Measurements from ENCODE around the gene ZBTB48.

DNA sequence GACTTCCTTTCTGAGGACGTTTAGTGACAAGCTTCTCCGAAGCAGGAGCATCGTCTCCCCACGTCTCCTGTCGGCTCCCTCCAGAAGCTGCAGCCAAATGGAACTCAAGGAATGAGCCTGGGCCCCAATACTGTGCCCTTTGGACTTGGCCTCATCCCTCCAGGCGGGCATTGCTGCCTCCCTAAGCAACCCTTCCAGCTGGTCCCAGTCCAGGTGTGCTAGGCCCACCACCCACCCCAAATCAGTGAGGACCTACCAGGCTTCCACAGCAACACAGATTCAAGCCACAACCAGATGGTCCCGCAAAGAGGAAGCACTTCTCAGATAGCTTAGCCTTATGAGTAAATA is 33.0 kb downstream of the ACOT7 start:
- PRO-cap, result no peak

DNA sequence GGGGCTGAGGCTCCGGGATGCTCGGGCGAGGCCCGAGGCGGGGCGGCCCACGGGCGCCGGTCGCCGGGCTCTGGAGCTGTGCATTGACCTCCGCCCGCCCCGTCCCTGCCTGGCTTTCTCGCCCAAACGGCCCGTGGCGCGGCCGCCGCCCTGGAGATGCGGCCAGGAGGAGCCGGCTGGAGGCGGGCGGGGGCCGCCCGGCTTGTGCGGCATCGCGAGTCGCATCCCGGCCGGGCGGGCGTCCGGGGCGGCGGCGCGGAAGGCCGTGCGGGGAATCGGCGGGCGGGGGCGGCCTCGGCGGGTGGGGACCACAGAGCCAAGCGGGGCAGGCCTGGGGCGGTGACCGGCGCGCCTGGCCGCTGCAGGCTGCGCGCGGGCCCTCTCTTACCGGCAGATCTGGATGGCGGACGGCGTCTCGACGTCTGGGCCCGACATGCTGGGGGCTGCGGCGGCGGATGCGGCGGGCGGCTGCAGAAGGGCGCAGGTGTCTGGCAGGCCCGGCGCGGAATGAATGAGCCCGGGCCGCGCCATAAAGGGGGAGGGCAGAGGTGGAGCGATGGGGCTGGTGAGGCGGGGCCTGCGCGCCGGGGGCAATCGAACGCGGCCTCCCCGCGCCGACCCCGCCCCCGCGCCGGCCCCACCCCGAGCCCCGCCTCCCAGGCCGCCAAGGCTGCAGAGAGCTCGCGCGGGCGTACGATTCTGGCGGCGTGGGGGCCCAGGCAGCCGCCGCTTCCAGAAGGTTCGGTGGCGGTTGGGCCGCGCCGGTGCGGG is 513 bp downstream of the ACOT7 start:
- PRO-cap, result bidirectional peak, plus-strand start at position 696 of the sequence, minus-strand start at position 509 of the sequence

- PRO-cap, result no peak
Measured at GRCh38 chr1:6451560-6452144, 14.3 kb downstream of the TNFRSF25 start.

- PRO-cap, result no peak
Measured at GRCh38 chr1:6485324-6486453, 5.8 kb downstream of the PLEKHG5 start.

DNA sequence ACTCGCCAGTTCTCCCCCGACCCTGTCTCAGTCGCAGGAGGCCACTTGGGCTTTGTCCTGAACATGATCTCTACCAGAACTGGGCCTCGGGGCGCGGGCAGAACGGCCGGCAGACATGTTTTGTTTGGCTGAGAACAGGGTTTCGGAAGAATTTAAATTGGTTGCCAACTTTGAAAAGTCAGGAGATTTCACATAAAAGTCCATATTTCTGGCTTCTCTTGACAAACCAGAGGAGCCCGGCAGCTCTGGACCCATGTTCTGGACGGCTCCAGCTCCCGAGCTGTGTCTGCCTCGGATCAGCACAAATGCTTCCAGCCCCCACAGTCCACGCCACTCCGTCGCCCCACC is 9.4 kb upstream of the PLEKHG5 start:
- PRO-cap, result no peak

GRCh38 chr1:6528947-6529327 is 25.4 kb downstream of the NOL9 start:
- PRO-cap, result no peak

- PRO-cap, result unidirectional peak, plus-strand start at chr1:6580007
Measured at GRCh38 chr1:6579314-6580333, at the start of gene ZBTB48. TSS of gene ZBTB48 (plus strand) at chr1:6579994.

DNA sequence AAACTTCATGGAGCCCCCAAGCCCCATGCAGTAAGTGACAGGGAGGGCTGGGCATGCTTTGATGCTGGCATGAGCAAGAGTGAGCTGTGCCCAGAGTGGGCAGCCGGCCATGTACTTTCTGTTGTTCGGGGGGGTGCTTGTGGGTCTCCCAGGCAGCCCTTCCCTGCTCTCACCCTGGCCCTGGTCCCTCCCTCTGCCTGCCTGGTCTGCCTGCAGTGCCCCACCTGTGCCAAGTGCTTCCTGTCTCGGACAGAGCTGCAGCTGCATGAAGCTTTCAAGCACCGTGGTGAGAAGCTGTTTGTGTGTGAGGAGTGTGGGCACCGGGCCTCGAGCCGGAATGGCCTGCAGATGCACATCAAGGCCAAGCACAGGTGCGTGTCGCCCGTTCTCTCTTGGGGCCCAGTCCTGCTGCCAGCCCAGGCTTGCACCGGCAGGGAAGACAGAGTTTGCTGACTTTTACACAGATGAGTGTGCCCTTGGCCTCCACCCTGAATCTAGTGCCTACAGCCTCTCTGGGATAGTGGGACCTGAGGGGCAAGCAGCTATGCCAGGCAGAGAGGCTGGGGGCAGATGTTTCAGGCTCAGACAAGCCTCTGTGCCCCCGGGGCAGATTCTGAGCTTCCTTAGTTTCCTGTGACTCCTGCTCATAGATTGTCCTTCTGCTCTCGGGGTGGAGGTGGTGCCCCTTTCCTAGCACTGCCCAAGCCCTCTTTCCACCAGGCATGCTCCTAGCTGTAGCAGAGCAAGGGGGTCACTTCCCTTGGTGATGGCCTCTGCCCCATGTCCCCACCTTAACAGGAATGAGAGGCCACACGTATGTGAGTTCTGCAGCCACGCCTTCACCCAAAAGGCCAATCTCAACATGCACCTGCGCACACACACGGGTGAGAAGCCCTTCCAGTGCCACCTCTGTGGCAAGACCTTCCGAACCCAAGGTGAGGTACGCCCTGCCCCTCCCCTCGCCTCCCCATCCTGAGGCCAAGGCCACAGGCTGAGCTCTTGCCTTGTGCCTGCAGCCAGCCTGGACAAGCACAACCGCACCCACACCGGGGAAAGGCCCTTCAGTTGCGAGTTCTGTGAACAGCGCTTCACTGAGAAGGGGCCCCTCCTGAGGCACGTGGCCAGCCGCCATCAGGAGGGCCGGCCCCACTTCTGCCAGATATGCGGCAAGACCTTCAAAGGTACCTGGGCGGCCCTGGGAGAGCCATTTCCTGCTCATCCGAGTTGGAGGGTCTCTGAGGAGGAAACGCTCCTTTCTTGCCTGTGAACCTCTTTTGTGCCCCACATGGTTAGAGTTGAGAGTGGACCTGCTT is 7.9 kb downstream of the ZBTB48 start:
- PRO-cap, result no peak

DNA sequence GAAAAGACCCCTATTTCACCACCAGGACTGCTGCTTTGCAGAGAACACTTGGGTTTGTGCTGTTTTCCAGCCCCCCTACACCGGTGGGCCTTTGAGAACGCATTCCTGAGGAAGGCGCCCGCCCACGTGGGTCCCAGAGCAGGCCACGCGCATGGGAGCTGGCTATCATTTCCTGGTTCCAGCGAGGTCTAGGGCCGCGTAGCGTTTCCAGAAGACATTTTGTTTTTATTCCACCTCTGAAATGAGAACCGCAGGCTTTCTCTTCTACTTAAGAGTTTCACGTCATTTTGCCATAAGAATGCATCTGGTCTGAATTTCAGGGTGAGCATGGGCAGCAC is 1.2 kb upstream of the KLHL21 start:
- PRO-cap, result no peak

- PRO-cap, result no peak
Measured at GRCh38 chr1:6633710-6634419, 9.2 kb downstream of the THAP3 start.

GRCh38 chr1:6662644-6663279 is 38.1 kb downstream of the THAP3 start:
- PRO-cap, result no peak

DNA sequence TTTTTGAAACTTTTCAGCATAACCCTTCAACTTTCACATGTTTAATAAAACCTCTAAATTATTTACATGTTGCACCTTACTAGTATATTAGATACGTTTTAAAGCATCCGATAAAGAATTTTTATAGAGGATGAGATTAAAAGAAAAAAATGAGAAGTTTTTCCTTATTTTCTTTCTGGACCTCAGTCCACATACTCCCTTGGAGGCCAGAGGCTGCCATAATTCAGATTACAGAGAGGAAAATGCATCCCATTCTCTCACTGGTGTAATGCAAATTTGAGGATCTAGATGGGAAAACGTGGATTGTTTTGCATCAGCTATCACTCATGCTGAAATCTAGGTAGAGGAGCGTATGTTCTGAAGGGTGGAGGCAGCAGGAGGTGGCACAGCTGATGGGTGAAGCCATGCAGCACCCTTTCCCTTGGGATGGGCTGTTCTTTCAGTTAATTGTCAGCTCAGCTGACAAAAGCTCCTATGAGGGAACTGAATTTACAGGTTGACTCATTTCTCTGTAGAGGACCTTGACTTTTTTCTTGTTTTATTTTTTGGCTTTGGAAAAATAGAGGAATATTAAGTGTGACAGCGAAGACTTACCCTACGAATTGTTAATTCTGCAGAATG is 41.7 kb downstream of the CAMTA1 start:
- PRO-cap, result no peak

DNA sequence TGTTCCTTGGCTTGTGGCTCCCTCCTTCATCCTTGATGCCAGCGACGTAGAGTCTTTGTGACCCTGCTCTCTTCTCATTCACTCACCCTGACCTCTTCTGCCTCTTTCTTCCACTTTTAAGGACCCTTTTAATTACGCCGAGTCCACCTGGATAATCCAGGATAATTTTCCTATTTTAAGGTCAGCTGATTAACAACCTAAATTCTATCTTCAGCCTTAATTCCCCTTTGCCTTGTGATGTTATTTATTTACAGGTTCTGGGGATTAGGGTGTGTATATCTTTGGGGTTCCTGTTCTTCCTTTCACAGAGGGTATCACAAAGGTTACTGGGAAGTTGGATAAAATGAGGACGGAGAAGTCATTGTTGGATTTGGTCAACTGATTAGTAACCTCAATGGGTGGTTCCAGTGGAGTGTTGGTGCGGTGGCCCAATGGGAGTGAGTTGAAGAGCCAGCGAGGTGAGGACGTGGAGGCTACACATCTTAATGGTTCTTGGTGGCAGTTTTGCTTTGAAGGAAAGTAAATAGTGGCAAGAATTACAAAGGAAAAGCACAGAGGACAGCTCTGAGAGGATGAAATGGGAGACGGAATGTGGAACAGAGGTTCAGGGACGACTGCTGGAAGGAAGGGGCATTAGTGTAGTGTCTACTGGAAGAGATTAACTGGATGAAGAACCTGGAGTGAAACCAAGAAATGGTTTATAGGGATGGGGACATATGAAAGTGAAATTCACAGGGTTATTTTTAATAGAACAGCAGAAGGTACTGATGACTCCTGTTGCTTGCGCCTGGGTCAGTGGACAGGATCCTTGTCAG is 56.0 kb downstream of the CAMTA1 start:
- PRO-cap, result no peak

DNA sequence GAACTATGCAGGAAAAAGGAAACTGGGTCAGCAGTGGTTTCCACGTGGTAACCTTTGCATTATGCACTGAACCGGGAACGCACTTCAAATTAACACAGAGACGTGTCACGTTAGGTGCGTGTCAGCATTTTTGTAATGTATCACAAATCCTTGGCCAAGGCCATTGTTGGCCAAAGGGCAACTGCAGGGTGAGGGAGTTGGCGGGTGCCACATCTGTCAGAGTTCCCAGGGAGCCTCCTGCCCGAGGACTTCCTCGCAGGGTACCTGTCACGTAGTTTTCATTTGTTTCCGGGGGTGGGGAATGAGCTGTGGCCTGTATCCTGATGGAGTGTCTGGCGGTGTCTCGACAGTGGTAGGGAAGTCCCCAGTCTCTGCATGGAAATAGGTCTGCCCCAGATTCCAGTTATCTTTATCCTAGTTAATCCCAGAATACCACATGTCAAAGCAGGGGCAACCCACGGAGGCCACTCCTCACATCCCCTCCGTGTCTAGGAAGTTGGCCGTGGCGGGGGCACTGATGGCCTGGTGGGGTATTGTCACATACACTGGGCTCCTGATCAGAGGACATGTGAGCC is 313.1 kb downstream of the CAMTA1 start:
- PRO-cap, result no peak

- PRO-cap, result no peak
Measured at GRCh38 chr1:7463011-7463415, 308.1 kb upstream of the VAMP3 start.

DNA sequence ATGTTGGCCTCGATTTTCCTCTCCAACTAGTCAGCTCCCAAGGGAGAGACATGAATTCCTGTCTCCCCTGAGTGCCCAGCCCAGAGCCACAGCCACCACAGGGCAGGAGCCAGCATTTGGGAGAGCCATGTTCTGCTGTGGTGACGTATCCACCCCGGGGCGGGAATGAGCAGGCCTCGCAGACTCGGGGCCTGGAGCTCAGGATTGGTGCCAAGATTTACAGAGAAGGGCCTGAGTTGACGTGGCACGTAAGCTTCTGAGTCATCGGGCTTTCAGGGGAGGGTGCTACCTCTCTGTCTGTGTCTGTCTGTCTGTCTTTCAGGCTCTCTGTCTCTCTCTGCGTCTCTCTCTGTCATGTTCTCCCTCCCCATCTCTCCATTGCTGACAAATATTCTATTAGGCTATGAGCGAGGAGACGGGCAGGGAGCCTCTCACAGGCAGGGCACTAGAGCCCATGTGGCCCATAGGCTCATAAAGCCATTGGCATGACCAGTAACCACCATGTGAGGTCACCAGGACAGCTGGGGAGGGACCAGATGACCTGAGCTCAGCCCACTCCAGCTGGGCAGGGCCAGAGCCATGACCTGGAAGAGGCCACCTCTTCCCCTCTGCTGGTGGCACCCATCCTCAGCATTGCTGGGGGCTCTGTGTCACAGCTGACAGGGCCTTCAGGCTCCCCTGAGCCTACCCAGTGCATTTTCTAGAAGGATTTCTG is 300.1 kb upstream of the VAMP3 start:
- PRO-cap, result no peak

GRCh38 chr1:7500584-7500971 is 270.5 kb upstream of the VAMP3 start:
- PRO-cap, result no peak

DNA sequence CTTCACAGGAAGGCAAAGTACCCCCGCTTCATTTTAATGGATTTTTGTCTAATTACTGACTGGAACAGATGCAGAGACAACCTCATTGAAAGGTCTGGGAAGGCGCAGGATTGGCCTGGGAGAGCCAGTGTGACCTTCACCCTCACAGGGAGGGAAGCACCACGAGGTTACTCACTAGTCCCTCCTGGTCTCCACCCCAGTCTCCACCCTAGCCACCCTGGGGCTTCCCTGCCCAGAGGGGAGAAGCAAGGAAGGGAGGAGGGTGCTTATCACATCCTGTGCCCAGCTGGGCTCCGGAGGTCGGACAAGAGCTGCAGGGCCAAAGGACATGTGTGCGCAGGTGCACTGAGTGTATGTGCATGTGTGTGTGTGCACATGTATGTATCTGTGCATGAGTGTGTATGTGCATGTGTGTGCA is 220.1 kb upstream of the VAMP3 start:
- PRO-cap, result no peak

GRCh38 chr1:7679793-7680132 is 91.3 kb upstream of the VAMP3 start:
- PRO-cap, result no peak

DNA sequence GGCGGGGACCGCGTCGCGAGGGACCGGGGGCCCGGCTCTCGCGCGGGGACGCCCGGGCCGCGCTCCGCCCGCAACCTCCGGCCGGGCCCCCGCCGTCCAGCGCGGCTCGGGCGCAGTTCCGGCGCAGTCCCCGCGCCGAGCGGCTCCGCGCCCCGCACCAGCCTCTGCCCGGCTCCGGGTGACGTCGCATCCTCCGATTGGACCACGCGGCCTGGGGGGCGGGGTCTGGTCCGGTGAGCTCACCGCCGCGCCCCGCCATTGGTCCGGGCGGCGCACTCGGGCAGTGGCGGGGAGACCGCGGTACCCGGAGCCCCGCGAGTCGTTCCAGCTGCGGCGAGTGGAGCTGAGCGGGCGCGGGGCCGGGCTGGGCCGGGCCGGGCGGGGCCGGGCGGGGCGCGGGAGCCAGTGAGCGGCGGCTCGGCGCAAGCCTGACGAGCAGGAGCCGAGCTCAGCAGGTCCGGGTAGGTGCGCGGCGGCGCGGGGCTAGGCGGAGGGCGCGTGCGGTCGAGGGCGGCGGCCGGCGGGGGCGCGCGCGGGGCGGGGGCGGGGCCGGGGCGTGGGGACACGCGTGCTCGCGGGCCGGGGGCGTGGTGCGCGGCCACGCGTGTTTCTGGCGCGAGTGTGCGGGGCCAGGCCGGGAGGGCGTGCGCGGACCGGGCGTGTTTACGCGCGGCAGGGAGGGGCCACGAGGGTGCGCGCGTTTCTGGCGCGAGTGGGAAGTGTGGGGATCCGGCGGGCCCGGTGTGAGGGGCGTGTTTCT is 66.5 kb upstream of the VAMP3 start:
- PRO-cap, result bidirectional peak, plus-strand start at position 283 of the sequence, minus-strand start at position 170 of the sequence